Mesenchymal stem cell of Wharton's jelly (primary cell): ENCODE measurements around a stretch of chr6.

- CAGE, long polyA plus RNA, result no peak
Observed at GRCh38 chr6:6749473-6750640, 161.3 kb downstream of the LY86 start.

- CAGE, long polyA plus RNA, result no peak
Observed at GRCh38 chr6:6882868-6883652, 224.7 kb upstream of the RREB1 start.

- CAGE, long polyA plus RNA, result no peak
Observed at GRCh38 chr6:6885351-6886663, 222.0 kb upstream of the RREB1 start.

DNA sequence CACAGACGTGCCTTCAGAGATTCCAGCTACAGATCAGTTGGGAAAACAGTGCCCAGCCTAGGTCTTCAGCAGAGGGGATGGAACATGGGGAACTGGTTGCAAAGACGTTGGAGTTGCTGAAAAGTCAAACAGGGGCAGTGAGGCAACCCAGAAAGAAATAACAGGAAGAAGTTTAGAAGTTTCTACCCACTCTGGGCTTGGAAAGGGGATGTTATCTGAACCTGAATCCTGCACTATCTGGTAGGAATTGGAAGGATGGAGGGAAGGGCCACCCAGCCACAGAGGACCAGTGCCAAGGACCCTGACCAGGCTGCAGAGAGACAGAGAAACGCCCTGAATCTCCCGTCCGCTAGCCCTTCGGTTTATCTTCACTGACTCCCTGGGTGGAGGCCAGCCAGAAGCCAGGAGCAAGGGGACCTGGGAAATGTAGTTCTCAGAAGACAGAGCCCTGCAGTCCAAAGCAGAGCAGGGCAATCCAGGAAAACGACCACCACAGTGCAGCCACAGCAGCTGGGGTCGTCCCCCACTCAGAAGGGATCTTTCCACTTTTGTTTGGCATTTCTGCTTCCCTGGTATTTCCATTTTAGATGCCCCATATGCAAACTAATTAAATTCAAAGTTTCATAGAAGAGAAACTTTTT lies 217.3 kb upstream of the RREB1 start:
- CAGE, long polyA plus RNA, result no peak

DNA sequence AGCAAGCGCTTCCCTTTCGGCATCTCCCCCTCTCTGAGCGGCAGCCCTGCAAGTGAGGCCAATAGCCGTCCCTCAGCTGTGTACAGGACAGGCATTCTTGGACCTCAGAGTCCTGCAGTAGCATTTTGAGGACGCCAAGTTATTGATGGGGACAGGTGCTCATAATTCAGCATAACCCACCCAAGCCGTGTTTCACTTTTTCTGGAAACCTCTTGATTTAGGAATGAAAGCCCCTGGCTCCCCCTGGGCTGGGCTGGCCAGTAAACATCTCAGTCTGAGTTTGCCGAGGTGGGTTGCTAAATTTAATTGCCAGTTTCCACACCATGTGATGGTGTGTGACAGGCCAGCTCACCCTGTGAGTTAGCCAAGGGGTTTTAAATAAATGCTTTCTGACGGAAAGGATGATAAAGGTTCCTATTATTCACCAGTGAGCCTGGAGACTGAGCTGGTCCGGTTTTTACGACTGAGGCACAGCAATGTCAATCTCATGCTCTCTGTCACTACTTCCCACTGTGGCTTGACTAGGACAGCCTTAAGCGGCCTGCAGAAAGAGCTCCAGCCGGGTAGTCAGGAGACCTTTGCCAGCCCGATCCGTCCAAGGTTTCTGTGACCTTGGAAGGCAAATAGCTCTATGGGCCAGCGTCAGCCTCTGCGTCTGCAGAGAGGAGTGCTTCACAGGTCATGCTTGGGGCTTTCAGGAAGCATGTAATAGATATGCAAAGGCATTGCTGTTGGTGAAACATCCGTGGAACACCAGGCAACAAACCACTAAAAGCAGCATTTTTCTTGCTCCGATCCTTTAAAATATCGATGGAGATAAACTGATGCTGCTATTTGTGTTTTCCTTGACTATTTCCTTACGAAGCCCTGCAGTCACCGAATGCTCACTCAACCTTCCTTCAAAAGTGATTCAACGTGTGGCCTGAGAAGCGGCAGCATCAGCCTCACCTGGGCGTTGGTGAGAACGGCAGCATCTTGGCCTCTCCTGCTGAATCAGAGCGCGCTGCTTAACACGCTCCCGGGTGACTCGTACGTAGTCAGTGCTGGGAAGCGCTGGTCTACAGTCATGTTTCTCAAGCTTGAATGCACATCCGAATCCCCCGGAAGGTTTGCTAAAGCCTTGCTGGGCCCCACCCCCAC lies 214.5 kb upstream of the RREB1 start:
- CAGE, long polyA plus RNA, result no peak

GRCh38 chr6:6915689-6916241 lies 192.0 kb upstream of the RREB1 start:
- CAGE, long polyA plus RNA, result no peak

DNA sequence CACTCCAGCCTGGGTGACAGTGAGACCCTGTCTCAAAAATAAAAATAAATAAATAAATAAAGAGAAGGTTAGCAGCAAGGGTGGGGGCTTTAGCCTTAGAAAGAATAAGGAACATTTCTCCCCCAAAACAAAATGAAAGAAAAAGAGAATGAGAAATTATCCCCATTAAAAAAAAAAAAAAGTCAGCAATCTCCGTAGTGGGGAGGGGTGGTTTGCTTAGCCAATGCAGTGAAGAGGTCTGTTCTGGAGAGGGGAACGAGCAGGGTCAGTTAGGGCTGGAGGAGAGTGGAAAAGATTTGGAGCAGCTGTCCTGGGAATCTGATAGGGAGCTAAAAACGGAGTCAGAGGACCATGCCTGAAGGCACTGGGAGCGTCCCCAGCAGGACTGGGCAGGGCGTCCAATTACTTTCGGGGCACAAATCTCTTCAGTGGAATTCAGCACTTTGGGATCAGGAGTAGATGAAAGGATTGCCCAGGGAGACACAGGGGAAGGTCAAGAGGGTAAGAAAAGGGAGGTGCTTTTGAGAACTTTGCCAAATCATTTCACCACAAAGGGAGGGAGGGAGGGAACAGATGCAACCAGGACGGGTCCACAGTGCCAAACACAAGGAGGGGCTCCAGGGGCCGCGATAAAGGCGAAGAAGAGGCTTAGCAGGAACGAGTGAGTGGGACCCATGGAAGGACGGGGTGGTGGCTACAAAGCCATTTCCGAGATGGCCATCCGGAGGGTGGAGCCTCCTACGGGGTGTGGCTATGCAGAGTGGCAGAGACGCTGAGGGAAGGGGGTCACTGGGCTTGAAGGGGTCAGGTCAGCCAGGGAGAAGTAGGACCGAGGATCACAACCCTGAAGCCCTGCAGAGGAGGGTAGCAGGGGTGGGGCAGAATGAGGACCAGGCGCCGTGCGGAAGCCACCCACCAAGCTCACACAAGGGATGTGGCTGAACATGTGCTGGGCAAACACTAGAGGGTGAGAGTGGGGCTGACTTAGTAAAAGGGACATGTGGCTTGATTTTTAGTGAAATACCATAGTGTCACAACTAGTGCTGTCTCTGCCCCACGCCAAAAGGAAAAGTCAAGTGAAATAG lies 180.1 kb upstream of the RREB1 start:
- CAGE, long polyA plus RNA, result no peak

- CAGE, long polyA plus RNA, result no peak
Observed at GRCh38 chr6:7033188-7033665, 74.5 kb upstream of the RREB1 start.

DNA sequence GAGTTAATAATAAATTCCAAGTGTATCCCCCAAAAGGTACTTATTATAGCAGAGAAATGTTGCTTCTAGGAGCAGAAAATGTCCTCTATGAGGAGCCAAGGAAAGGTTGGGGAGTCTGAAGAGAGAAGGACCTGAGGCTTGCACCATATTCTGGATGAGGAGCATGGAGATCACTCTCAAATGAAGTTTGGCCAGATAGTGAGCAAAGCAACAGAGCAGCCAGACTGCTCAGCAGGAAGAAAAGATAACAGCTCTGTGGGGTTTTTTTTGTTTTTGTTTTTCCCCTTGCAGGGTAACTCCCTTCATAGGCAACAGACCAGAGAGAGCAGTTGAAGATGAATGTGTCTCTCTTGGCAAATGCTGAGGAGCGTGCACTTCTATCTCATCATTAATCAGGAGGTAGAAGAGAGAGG lies 66.4 kb upstream of the RREB1 start:
- CAGE, long polyA plus RNA, result no peak

- CAGE, long polyA plus RNA, result no peak
Observed at GRCh38 chr6:7108311-7108914, 652 bp downstream of the RREB1 start.

GRCh38 chr6:7115991-7116266 lies 8.2 kb downstream of the RREB1 start:
- CAGE, long polyA plus RNA, result no peak

DNA sequence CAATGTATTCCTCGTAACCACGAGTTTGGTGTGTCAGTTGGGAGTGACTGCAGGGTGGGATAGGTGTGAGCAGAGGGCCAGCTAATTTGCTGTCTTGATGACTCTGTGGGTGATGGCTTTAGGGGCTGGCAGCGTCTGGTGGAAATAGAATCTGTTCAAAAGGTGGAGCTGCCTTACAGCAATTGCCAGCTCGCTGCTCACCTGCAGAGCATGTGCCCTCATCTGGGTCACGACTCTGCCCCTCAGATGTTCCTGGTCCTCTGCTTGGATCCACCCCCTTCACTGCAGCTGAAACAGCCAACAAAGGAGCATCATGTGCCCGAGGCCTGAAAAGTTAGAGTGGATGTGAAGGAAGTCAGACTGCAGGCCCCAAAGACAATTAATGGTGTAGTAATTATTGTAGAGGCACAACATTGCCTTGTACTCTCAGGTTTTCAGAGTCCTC lies 19.9 kb downstream of the RREB1 start:
- CAGE, long polyA plus RNA, result no peak

DNA sequence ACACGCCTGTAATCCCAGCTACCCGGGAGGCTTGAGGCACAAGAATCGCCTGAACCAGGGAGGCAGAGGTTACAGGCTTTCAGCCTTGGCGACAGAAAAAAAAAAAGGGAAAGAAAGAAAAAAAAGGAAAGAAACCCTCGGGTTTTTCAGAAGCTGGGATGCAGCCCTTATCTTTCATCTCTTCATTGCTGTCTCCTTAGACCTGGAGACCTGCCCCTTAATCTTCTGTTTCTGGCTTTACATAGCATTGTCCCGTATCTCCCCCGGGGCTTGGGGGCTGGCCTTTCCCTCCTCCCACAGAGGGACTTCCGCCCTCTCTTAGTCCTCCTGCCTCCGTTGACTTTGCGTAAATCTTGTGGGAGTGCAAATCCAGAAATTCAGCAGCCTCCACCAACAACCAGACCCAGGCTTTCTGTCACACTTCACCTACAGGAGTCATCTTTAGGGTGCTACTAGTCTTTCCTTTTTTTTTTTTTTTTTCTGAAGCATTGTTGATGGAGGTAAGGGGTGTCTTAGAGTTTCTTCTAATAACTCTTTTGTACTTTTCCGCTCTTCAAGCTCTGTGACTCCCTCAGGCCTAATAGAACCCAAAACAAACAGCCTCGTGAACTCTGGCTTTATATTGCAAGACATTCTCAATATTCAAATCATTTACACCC lies 66.1 kb downstream of the RREB1 start:
- CAGE, long polyA plus RNA, result no peak

DNA sequence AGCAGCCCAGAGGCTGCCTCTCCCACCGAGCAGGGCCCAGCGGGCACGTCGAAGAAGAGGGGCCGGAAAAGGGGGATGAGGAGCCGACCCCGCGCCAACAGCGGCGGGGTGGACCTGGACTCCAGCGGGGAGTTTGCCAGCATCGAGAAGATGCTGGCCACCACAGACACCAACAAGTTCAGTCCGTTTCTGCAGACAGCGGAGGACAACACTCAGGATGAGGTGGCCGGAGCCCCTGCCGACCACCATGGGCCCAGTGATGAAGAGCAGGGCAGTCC lies 81.6 kb downstream of the SSR1 start:
- CAGE, long polyA plus RNA, result no peak

DNA sequence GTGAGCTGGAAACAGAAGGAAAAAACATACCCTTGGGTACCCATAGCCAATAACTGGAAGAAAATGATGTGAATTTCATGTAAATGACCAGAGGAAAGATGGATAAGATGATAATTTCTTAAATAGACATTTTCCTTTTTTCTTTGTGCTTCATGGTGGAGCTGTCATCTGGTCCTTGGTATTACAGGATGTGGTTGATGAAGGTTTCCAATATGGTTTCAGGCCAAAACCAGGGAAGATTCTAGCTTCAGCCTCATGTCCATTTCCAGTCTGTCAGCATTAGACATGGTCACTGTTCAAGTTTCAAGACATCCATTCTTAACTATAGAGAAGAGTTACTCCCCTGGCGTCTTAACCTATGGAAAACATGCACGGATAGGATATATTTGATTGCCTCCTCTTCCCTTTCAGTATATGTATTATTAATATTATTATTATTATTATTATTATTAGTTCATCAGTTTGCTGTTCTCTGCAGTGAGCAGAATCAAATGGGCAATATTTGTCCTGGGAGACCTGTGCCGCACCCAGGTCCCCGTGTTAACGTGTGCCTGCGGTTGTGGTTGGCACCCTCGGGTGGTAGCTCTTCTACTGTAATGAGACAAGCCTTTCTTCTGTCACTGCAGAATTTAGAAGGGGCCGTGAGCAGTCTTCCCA lies 63.5 kb downstream of the SSR1 start:
- CAGE, long polyA plus RNA, result no peak

GRCh38 chr6:7250509-7251425 lies 62.2 kb downstream of the SSR1 start:
- CAGE, long polyA plus RNA, result no peak

- CAGE, long polyA plus RNA, result no peak
Observed at GRCh38 chr6:7463700-7464287, 74.2 kb downstream of the RIOK1 start.

DNA sequence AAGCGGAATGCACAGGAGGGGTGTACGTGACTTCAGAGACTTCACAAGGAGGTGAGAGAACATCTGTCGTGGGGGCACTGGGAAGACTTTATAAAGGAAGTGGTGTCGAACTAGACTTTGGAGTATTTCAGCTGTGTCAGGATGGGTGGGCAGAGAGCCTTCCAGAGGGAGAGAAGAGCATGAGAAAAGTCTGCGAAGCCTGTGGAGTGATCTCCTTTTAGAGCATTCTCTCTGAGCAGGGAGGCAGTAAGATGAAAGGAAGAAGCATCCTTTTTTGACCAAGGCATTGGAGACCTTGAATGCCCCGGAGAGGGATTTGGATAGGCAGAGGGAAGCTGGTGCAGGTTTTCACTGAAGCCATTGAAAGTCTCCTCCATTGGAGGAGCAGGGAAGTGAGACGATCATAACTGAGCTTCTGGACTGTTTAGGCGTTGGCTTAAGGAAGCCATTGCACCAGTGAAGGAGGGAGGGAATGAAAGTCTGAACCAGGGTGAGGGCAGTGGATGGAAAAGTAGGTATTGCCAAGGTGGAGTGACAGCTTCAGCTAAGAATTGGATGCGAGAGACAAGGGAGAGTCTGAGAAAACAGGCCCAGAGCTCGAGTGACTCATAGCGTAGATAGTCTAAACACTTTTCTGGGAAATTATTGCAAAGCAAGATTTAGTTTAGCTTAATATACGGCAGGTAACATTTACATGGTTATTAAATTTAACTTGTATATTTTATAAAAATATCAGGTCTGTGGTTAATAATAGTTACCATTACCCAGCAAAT lies 4.4 kb downstream of the DSP start:
- CAGE, long polyA plus RNA, result no peak

- CAGE, long polyA plus RNA, result no peak
Observed at GRCh38 chr6:7574487-7575089, 15.4 kb upstream of the SNRNP48 start.

DNA sequence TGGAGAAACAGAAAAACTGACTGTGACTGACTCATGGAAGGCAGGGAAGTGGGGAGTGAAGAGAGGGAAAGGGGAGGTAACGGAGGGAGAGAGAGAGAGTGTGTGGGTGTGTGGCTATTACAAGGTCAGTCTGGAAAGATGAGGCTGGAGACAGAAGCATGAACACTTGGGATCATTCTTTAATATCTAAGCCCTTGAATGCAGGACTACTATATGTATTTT lies 38.5 kb downstream of the SNRNP48 start:
- CAGE, long polyA plus RNA, result no peak